Anterior vena cava (tissue), 1 donor: ENCODE measurements around a stretch of chr18.

DNA sequence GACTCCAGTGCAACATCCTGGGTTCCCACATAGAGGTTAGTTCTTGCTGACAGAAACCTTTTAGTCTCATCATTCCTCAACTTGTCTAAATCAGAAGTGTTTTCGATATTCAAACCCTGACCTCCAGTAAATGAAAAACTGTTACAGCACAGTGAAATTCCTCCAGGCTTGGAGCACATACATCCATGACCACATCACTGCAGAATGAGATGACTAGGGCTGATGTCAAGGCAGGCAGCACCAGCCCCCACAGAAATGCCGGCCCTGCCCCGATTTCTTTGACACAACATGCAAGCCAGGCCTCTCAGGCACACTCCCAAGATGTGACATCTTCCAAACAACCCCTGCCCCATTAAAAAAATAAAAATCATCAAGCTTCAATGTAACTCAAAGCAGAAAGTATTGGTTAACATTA, 103.3 kb downstream of the CTAGE1 start:
- PRO-cap = no peak

GRCh38 chr18:22471408-22472250, 53.9 kb upstream of the CTAGE1 start:
- PRO-cap = no peak

- PRO-cap = no peak
Measured at GRCh38 chr18:22604218-22605260, 186.8 kb upstream of the CTAGE1 start.

DNA sequence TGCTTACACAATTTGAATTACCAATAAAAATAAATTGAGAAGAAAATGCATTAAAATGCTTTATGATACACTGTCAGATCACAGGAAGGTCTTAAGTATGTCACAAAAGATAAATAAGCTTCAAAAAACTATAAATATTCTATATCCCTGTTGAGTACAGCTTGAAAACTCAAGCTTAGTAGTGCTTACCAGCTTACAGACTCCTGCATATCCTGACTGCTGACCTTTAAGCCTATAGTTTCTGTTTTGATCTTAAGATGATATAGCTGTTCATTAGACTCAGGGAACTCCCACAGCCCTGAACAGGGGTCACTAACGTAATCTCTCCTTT, 93.8 kb upstream of the RBBP8 start:
- PRO-cap = no peak

GRCh38 chr18:22978334-22978896, 45.3 kb downstream of the RBBP8 start:
- PRO-cap = no peak

- PRO-cap = no peak
Measured at GRCh38 chr18:23276366-23277096, 141.2 kb downstream of the CABLES1 start.

DNA sequence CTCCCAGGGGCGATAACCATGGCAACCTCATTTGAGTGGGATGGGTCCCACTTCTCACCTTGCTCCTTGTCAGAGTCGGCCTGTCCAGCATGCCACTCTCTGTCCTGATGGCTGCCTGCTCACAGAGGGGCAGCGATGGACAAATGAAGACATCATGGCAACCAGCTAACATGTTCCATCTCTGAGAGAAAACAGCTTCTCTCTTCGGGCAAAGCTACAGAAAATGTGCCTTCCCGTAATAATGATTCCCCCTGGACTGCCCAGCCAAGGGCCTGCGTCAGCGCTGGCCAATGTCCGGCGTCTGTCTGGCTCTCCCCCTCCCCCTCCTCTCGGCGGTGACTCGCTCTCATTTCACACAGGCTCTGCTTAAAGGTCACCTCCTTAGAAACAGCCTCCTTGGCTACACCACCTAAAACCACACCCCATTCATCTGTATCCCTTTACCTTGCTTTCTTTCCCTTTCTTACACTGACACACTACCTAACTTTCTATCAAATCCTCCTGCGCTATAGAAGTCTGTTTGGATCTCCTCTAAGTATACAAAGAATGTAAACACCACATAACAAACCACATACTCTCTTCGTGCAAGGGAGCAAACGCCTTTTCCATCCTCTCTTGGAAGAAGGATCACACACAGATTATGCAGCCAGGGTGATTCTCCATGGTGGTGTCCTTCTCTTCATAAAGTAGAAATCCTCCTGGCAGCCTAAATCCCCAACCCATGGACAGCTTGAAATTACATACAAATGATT, 32.1 kb upstream of the TTC39C start:
- PRO-cap = unidirectional peak, minus-strand start at position 210 of the sequence; unidirectional peak, minus-strand start at position 331 of the sequence

DNA sequence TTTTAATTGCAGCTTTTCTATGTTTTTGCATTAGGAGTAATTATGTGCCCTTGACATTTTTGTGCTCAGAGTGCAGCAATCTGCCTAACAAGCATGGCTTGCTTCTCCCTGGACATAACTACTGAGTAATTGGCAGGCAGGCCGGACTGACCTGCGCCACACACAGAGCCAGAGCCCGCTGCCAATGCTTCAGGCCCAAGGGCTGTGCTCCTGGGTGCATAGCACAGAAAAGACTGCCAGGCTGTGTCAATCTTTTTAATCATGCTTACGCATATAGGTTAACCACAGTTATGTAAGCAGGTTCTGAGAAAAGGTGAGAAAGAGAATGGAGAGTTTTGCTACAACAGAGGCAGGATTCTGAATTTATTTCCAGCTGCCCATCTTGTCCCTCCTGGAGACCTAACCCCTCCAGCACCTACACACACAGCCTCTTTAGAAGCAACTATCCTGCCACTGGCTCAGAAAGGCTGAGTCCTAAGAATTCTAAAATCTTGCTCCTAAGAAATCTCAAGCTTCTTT, 22.0 kb upstream of the TTC39C start:
- PRO-cap = no peak

DNA sequence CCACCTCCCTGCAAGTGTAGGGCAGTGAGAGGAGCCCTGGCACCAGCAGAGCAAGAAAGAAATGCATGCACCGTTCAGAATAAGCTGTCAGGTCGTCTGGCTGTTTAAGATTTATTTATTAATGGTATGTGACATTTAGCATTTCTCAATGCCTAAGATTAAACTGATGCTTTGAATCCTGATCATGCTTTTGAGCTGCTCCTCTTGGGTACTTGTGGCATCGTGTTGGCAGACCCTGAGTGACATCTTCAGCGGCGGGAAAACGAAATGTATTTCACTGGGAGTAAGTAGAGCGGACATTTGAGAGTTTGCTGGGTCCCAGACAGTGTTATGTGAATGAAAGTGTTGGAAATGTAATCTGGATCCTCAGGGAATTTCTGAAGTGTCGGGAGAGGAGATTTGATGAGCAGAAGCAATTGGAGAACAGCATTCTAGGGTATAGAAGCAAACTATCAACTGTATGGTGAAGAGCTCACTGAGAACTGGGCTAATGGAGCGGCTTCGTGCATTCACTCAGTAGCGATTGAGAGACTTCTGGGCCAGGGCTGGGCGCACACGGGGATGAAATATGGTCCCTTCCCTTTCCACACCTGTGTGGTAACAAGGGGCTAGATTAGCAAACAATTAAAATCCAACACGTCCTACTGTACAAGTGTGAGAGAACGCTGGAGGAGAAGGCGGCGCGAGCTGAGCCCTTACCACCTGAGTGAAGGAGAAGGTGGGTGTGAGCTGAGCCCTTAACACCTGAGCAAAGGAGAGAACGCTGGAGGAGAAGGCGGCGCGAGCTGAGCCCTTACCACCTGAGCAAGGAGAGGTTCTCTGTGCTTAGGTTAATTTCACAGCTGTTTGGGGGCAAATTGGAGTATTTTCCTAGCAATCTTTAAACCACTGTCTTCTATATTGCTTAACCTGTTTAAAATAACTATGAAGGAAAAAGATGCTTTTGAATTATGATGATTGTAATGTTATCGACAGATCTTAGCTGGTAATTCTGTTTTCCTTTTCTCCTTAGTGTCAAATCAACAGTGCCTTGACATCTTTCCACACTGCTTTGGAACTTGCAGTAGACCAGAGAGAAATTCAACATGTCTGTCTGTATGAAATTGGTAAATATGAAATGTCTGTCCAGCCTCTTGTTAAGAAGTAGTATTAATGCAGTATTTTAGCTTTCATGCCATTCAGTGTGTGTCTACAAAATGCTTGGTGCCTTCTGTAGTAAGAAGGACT, 24.9 kb upstream of the CABYR start:
- PRO-cap = no peak

DNA sequence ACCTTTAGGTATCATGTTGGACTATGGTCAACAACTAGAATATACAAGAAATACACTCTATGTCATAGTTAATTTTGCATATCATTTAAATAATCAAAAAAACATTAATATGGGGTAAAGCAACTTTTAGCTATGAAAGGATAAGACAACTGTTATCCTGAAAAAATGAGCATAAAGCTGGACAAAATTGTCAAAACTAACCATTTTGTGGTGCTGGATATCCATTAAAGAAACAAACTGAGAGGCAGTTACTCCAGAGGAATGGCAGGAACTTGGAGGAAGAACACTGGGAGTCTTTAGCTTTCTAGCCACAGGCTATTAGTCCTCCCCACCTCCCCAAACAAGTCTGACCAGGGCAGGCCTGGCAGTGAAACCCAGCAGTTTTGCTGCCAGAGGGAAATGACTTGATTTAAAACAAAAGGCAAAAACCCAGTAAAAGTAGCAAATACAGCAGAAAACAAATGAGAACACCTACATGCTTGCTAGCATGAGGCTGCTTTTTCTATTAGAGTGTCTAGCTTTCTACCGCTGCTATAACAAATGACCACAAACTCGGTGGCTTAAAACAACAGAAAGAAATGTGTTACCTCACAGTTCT, 34.9 kb downstream of the OSBPL1A start:
- PRO-cap = no peak

GRCh38 chr18:26089167-26089485, 1.3 kb downstream of the SS18 start:
- PRO-cap = no peak

DNA sequence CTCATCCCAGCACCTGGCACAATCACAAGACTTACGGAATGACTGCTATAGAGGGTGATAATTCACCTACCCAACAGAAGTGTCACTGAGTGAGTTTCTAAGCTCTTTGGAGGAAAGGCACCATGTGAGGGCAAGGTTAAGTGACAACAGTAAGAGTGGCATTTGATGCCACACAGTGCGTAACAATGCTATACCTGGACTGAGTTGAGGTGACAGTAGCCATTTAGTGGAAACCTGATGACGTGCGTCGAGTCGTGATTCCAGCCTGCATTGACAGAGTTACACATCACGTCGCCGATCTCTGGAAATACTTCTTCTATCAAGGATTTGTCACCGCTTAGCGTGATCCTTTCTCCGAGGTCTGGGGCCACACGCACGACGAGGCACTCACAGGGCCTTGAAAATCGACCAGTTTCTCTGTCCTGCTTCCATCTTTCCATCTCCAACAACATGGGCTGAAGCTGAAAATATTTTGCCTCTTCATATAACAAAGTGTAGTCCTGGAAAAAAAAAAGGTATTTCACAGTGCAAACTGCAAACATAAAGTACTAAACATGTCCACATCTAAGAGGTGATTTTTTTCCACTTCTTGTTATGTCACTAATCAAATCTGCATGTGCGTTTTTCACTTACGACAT, 88.8 kb downstream of the KCTD1 start:
- PRO-cap = no peak

DNA sequence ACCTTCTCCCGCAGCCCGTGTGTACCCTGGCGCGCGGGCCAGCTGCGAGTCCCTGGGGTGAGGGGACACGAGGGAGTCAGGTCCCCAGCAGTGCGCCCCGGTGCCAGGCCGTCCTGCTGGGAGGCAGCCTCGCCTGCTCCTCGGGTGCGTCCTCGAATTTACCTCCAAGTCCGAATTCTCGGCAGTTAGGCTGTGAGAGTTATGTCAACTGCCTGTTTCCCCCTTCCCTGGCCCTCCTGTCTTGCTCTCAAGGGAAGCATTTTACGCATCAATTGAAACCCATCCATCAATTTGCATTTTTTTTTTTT, 1.6 kb upstream of the KCTD1 start:
- PRO-cap = no peak

- PRO-cap = no peak
Measured at GRCh38 chr18:26703213-26704060, 155.1 kb upstream of the KCTD1 start.

DNA sequence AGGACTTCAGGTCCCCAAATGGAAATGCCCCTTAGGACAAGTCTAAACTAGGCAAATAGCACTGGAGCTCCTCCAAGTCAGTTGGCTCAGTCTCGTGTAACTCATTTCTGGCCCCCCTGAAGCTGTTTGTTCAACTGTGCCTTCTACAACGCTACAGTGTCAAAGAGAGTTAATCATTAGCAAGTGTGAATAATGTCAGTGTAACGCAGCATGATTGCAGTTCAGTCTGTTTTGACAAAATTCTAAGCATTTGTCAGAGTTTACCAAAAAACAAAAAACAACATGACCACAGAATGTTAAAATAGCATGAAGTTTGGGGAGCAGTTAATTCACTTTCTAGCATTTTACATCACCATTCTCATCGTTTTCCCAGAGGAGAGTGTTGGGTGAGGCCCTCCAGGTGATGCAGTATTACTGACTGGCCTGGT, 108.1 kb downstream of the AQP4 start:
- PRO-cap = no peak

GRCh38 chr18:27841929-27842243, 335.0 kb downstream of the CDH2 start:
- PRO-cap = no peak

DNA sequence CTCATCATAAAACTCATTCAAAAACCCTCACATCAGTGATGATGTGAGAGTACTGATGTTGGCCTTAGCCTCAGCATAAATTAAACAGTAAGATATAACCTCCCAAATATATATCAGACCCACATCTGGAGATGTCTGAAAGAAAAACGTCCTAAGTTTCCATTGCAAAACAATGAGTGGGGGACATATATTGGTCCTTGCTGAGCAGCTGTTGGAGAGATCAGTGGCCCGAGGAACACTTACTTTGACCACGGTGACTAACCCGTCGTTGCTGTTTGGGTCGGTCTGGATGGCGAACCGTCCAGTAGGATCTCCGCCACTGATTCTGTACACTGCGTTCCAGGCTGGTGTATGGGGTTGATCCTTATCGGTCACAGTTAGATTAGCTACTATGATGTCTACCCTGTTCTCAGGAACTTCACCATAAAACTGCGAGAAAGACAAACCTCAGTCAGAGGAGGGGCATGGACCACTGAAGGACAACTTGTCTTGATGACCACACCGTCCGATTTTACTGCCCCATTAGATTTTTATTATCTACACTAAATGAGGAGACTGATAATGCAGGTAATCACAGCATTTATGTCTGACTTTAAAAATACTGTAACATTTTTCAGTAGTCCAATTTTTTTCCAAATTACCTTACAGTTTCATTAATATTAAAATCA, 184.4 kb downstream of the CDH2 start:
- PRO-cap = no peak

GRCh38 chr18:28036334-28037079, 140.4 kb downstream of the CDH2 start:
- PRO-cap = no peak

DNA sequence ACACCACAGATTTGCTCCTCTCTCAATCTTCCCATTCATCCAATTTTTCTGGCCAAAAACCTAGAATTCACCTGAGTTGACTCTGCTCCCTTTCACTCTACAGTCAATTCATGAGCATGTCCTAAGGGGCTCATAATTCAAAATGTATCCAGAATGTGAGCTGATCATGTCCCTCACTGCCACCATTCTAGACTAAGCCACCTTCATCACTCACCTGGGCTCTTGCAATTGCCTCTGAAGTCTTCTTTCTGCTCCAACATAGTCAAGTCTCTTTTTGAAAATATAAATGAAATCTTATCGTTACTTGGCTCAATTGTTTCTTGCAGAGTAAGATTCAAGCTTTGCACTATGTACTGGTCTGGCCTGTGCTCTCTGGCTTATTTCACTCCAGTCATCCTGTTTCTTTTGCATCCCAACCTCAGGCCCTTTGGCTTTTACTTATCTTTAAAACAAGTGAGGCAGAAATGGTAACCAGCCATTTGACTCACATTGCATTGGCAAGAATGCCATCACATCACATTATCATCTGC, 64.6 kb upstream of the DSC1 start:
- PRO-cap = no peak

GRCh38 chr18:31233809-31234338, 71.2 kb upstream of the DSC1 start:
- PRO-cap = no peak